Paraaortic lymph node (tissue), 1 donor: Measurements from ENCODE around the gene GLB1L3.

DNA sequence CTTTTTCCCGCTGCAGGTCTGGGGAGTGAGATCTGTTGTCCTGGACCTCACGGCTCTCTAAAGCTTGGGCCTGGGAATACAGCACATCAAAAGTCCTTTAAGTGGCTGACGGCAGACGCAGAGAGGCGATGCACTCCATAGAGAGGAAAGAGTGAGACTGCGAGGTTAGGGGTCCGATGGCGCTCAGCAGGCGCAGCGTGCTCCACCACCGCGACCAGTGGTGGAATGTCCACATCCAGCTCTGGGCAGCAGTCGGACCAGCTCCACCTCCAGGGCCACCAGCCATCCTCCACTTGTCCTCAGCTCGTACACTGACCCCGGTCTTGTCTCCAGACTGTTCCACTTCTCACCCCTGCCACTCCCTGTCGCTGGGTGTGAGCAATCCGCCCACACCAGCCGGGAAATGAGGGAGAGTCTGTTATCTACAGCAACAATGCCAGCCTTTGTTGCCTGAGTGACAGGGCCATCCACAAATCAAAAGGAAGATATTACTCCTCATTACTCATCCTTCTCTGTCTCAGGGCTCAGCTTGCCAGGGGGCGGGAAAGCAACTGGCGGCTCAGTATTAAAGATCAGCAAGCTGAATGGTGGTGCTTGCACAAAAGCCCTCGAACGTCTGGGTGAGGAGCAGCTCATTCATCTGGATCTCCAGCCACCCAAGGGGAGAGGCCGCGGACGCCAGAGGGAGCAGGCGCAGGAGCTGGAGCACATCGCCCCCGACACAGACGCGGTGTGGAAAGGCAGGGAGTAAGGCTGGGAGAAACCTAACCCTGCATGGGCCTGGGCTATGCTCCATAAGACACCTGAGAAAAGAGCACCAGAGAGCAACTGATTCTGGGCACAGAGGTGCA is 22.1 kb downstream of the IGSF9B start:
- PRO-cap, result no peak

- PRO-cap, result no peak
These were observed 13.9 kb upstream of the IGSF9B start for GRCh38 chr11:133970732-133971017.

DNA sequence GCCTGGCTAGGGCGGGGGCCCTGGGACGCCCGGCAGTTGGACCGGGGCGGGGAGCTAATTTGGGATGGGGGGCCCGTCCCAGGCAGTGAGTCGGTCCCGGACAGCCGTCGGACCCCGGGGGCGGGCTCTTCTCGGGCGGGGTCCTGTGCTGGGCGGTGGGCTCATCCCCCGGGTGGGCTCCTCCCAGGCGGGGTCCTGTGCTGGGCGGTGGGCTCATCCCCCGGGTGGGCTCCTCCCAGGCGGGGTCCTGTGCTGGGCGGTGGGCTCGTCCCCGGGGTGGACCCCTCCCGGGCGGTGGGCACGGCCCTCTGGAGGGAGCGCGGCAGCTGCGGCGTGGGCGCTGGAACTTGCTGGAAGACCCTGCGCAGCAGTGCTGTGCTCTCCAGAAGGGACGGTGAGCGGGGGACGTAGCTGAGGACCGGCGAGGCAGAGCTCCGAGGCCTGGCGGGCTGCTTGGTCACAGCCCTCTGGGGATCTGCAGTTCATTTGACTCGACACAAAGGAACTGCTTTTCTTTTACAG is 529 bp downstream of the JAM3 start:
- PRO-cap, result bidirectional peak, plus-strand start at position 385 of the sequence, minus-strand start at position 488 of the sequence

DNA sequence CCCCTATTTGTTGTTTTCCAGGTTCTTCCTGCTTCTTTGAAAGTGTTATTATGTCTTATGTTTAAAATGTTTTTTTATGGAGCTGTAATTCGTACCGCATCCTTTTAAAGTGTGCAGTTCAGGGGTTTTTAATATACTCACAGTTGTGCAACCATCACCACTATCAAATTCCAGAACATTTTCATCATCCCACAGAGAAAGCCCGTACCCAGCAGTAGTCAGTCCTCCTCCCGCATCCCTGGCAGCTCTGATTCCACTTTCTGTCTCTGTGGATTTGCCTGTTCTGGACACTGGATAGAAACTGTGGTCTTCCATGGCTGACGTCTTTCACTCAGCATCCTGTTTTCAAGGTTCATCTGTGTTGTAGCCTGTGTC is 73.7 kb downstream of the JAM3 start:
- PRO-cap, result no peak

GRCh38 chr11:134255021-134255335 is 1.6 kb downstream of the ACAD8 start:
- PRO-cap, result no peak

GRCh38 chr11:134269206-134269526 is 7.0 kb upstream of the GLB1L3 start:
- PRO-cap, result no peak

DNA sequence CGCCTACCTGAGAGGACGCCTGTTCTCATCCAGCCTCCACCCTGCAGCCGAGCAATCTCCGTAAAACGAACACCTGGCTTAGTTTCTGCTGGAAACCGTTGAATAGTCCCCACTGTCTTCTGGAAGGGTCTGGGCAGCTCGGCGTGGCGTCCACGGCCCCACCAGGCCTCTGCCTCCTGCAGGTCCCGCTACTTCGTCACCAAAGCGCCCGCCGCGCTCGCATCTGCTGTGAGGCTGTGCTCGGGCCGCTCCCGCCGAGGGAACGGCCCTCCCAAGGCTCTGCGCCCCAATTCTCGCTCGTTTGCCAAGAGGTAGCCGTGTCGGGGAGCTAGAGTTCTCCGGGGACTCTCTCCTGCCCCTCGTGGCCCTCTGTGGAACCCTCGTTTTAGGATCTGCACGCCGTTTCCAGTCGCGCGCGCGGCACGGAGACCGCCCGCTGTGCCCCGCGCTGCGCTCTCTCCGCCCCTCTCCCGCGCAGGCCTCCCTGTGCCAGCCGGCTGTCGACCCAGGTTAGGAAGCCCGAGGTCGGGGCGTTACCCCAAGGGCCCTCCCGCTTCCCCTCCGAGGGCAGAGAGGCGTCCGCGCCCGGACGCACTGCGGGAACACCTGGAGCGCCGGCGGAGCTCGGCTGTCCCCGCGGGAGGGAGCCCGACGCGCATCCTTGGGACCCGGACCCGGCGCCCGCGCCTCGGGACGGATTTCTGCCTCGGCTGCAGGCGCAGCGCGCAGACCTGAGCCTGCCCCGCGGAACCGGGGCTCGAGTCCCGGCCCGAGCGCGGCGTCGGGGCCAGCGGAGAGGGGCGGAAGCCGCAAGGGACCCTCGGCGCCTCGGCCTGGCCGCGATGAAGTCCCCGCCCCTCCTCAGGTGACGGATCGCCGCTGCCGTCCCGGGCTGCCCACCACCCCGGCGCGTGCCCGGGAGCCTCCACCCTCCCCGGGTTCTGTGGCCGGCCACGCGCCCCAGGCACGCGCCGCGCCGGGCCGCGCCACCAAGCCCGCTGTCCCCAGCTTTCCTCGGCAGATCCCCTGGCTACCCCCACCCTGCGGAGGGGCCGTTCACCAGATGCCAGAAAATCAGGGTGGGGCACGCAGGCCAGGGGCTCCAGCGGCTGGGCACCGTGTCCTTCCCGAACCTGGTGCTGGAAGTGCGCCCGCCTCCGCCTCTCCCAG is at the start of gene GLB1L3:
Gene GLB1L3, plus strand, starts transcription at position 481 of the 1,170 bp plus-strand sequence.
- PRO-cap, result bidirectional peak, plus-strand start at position 412 of the sequence, minus-strand start at position 303 of the sequence

DNA sequence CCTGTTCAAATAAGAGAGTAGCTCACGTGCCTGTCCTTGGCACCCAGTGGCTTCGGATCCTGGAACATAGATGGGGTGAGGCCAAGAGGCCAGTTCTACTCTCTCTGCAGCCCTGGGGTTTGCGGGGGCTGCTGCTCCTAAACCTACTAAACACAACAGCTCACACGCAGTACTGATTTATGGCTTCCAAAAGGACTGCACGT is 13.8 kb downstream of the B3GAT1 start:
- PRO-cap, result no peak

GRCh38 chr11:134641484-134641851 is 229.4 kb upstream of the B3GAT1 start:
- PRO-cap, result no peak